Measurements from ENCODE around the genes AARS2 and SUPT3H.

- RRBS: 71% methylated on average over 1 of the region's 12 CpGs
Measured at GRCh38 chr6:43779625-43780341, 9.8 kb downstream of the VEGFA start.

GRCh38 chr6:43807047-43808298, 37.5 kb downstream of the VEGFA start:
- RRBS: no CpG with 5 or more reads among the region's 18 CpGs

DNA sequence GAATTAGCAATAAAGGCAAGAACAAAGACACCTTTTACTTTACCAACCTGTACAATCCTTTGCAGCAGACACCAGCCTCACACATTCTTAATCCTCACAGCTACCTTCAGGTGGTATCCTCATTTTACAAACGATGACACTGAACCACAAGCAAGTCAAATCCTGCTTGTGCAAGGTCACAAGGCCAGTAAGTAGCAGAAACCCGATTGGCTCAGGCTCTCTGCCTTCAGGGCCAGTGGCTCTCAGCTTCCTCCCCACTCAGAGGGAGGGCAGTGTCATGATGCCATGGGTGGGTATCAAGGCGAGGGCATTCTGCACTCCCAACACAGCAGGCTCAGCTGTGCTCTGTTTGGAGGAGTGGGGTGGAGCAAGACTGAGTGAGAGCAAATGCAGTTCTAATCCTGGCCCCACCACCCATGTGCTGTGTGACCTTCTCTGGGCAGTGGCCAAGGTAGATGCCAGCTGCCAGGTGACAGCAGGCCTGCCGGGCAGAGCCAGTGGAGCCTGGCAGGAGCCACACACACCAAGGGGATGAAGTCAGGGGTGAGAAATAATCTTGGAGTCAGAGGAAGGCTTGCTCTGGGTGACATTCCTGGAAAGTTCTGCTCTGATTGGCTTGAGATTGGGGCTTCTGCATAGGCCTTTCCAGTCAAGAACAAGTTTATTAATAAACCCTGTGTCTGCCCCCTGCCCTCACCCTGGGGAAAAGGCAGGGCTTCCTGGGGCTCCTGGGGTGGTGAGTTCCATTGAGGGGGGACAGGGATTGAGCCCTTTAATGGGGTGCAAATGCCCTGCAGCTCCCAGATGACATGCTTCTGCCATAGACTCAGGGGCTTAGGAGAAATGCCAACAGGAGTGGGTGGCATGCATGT, 134.5 kb downstream of the MRPL14 start:
- RRBS: no CpG with 5 or more reads among the region's 4 CpGs

DNA sequence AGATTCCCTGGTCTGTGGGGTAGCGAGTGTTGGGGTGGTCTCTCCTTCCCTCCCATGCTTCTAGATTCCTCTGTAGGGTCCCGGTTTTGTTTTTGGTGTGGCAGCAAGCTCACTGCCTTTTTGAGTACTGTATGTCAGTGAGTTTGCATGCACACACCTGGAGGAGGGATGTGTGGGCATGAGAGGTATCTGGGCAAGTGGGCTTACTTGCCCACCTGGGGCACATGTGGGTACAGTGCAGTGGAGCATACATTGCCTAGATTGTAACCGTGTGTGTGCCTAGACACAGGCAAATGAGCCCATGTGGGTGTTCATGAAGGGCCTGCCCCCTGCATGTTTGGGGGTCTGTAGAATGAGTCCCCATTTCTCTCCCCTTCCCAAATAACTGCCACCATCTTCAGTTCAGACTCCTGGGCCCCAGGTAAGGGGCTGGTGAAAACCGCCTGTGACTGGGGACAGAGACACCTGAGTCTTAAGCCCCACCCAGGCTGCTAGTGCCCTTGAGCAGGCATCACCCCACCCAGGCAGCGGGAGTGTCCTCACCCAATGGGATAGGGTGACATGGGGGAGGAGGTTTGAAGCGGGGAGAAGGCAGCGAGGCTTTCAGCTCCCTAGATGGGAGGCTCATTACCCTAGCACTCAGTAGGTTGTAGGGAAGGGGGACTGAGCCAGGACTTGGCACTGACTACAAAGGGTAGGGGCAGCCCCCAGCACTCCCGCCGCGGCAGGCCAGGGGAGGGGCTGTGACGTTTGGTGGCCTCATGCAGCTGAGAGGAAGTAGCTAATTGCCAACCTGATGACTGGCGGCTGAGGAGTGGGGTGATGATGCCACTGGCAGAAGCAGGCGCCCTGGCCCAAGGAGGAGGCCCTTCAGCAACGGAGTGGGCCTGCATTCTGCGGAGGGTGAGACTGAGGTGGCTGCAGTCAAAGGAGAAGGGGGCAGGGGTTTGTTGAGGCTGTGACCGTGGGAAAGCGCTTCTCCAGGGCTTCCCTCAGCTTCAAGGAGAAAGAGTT, 127.1 kb downstream of the MRPL14 start:
- RRBS: no CpG with 5 or more reads among the region's 17 CpGs

DNA sequence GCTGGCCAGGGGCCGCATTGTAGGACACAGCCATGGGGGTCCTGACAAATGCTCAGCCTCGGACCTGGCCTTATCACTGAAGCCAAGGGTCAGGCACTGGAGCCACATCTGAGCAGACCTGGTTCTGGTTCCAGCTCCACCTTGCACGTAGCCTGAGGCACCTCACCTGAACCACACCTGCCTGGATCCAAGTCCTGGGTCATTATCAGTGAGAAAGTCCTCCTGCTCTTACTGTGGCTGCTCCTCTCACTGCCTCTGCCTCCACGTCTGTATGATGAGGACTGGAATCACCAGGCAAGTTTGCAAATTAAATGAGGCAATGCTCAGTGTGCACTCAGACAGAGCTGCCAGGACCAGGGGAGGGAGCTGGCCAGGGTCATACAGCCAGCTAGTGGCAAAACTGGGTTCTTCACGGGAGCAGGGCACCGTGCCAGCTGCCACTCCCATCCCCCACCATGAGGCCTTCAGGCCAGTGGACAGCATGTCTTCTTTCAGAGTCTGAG, 40.2 kb downstream of the MRPL14 start:
- RRBS: no CpG with 5 or more reads among the region's 6 CpGs

DNA sequence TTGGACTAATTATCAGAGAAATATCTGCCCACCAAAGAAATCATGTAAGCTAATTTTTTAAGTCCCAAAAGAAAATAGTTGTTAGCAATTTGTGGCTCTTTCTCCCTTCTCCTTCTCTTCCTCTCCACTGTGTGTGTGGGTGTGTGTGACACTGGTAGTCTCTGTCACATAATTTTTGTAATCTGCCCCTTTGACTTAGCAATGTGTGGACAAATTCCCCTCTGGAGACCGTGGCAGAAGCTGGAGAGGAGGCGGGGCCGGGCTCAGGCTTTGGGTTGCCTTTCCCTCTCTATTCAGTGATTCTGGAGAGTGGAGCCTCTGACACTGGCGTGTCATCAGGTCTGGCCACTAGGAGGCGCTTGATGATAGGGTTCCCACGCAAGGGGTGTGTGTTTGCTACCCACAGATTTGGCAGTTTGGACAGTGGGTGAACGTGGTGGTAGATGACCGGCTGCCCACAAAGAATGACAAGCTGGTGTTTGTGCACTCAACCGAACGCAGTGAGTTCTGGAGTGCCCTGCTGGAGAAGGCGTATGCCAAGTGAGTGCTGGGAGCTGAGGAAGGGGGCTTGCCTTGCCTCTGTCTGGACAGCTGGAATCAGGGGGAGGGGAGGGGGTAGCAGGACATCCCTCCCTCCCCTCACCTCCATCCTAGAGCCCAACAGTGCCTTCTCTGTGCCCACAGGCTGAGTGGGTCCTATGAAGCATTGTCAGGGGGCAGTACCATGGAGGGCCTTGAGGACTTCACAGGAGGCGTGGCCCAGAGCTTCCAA, 14.1 kb downstream of the CAPN11 start:
- RRBS: no CpG with 5 or more reads among the region's 12 CpGs

GRCh38 chr6:44177078-44177582, 18.5 kb downstream of the CAPN11 start:
- RRBS: no CpG with 5 or more reads among the region's 16 CpGs

DNA sequence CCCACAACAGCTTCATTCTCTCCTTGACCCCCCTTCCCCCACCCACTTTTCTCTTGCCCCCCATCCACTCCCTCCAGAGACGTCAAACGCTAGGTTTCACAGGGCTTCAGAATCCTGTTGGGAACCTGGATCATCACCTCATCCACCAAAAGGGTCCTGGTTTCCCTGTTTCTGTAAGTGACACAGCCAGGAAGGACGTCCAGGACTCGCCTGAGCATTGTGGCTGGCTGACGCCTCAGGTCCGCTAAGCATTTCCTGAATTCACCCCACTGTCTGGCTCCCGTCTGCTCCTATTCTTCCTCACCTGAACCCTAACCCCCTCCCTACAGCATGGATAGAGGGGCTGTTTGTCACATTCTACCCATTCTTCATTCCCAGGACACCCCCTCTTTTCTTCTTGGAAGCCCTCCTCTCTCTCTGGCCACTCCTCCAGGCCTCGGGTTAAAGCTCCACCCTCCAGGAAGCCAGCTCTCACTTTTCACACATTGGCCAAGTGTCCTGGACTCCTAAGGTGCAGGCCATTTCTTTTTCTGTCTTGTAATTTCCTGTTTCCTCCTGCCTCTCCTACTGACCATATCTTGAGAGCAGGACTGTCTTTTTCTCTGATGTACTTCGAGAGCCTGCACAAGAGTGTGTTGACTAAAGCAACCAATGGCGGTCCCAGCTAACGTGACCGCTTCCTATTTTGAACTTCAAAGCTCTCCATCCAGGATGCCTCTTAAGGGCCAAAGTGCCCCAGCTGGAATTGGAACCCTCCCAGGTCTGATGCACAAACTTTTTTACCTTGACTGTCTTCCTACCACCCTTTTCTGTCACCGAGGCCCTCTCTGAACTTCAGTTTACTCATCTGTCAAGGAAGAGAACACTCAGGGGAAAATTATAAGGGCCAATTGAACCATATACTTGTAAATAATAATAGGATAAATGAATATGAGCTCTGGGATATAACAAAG, 24.2 kb upstream of the MYMX start:
- RRBS: no CpG with 5 or more reads among the region's 13 CpGs

- RRBS: no CpG with 5 or more reads among the region's 8 CpGs
Measured at GRCh38 chr6:44238550-44239472, 8.1 kb upstream of the HSP90AB1 start.

DNA sequence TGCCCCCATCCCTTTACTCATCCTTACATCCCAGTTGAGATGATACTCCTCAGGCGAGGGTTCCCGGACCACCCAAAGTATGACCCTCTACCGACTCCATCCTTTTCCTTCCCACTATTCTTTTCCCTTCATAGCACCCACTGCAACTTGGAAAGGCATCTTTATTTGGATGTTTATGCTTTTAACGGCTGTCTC, 591 bp upstream of the SLC35B2 start:
- RRBS: no CpG with 5 or more reads among the region's 4 CpGs

GRCh38 chr6:44262873-44263912, 2.2 kb downstream of the NFKBIE start:
- RRBS: no CpG with 5 or more reads among the region's 12 CpGs

GRCh38 chr6:44312686-44313658, at the start of gene AARS2:
Gene AARS2 (minus strand): TSS chr6:44313347.
- RRBS: 8% methylated on average over 12 of the region's 54 CpGs

GRCh38 chr6:44445441-44446127, 58.1 kb downstream of the CDC5L start:
- RRBS: no CpG with 5 or more reads among the region's 6 CpGs

DNA sequence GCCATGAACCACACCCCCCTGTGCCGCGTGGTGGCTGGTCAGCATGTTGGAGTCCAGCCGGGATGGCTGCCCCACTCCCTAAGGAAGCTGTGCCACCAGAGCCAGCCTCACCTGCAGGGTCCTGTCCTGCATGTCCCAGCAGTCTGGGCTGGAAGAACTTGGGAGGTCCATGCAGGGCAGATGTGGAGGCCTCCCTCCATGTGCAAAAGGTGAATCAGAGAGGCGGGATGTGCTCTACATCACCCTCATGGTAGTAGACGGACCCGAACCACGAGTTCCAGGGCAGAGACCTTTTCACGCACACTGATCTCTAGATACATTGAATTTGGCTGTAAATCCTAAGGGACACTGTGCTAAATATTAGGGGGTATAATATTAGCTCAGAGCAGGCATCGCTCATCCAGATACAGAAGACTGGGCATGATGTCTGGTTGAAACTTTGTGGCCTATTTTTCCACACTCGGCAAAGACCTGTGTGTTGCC, 167.6 kb downstream of the CDC5L start:
- RRBS: no CpG with 5 or more reads among the region's 10 CpGs

DNA sequence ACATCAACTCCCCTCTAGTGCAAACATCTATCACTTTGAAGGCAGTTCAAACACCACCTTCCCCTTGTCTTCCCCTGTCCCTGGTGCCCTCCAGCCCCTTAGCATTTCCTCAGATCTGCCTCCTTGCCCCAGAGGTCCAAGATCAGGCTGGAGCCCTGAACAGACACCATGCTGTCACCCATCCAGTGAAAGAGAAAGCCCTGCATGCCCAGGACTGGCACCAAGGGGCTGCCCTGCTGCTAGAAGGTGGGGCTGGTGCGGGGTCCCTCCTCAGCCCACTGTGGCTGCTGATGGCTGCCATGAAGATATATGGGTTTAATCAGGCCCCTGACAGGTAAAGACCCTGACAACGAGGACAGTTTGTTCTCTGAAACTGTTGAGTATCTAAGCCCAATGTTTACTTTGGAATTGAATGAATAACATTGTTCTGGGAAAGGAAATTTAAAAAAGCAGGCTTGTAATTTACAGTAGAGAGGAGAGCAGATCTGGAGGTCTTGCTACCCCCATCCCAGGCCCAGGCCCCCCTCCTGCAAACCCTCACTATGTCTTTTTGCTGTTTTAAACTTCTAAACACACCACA, 171.2 kb downstream of the CDC5L start:
- RRBS: no CpG with 5 or more reads among the region's 2 CpGs

- RRBS: no CpG with 5 or more reads among the region's 10 CpGs
Measured at GRCh38 chr6:44665584-44666049, 278.1 kb downstream of the CDC5L start.

DNA sequence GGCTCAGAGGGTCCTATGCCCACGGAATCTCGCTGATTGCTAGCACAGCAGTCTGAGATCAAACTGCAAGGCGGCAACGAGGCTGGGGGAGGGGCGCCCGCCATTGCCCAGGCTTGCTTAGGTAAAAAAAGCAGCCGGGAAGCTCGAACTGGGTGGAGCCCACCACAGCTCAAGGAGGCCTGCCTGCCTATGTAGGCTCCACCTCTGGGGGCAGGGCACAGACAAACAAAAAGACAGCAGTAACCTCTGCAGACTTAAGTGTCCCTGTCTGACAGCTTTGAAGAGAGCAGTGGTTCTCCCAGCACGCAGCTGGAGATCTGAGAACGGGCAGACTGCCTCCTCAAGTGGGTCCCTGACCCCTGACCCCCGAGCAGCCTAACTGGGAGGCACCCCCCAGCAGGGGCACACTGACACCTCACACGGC, 457.1 kb upstream of the RUNX2 start:
- RRBS: no CpG with 5 or more reads among the region's 12 CpGs

DNA sequence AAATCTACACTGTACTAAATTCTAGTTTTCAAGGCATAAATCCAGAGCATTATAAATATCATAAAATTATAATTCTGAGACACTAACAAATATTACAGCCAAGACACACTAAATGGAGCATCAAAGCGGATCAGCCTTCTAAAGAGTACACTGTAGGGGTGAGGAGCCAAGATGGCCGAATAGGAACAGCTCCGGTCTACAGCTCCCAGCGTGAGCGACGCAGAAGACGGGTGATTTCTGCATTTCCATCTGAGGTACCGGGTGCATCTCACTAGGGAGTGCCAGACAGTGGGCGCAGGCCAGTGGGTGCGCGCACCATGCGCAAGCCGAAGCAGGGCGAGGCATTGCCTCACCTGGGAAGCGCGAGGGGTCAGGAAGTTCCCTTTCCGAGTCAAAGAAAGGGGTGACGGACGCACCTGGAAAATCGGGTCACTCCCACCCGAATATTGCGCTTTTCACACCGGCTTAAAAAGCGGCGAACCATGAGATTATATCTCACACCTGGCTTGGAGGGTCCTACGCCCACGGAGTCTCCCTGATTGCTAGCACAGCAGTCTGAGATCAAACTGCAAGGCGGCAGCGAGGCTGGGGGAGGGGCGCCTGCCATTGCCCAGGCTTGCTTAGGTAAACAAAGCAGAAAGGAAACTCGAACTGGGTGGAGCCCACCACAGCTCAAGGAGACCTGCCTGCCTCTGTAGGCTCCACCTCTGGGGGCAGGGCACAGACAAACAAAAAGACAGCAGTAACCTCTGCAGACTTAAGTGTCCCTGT, 265.7 kb upstream of the RUNX2 start:
- RRBS: no CpG with 5 or more reads among the region's 31 CpGs

- RRBS: no CpG with 5 or more reads among the region's 7 CpGs
Measured at GRCh38 chr6:45326261-45327339, 1.5 kb upstream of the RUNX2 start.

- RRBS: 3% methylated on average over 11 of the region's 95 CpGs
Measured at GRCh38 chr6:45377161-45378337, at the start of gene SUPT3H. Gene SUPT3H (minus strand): TSS chr6:45377934.

Measured in GM06990 (cell line).